Melanocyte of skin (primary cell): ENCODE results near the genes RFX6, ROS1, DCBLD1, ASF1A and MCM9.

GRCh38 chr6:116876812-116877433, at the start of gene RFX6:
TSS of gene RFX6 (plus strand) at chr6:116877242.
- CAGE, long polyA plus RNA, 2 experiments = no peak in any of the 2 experiments

- CAGE, long polyA plus RNA, 2 experiments = no peak in any of the 2 experiments
Measured at GRCh38 chr6:117425862-117426137, at the start of gene ROS1. TSS of gene ROS1 (minus strand) at chr6:117425942.

DNA sequence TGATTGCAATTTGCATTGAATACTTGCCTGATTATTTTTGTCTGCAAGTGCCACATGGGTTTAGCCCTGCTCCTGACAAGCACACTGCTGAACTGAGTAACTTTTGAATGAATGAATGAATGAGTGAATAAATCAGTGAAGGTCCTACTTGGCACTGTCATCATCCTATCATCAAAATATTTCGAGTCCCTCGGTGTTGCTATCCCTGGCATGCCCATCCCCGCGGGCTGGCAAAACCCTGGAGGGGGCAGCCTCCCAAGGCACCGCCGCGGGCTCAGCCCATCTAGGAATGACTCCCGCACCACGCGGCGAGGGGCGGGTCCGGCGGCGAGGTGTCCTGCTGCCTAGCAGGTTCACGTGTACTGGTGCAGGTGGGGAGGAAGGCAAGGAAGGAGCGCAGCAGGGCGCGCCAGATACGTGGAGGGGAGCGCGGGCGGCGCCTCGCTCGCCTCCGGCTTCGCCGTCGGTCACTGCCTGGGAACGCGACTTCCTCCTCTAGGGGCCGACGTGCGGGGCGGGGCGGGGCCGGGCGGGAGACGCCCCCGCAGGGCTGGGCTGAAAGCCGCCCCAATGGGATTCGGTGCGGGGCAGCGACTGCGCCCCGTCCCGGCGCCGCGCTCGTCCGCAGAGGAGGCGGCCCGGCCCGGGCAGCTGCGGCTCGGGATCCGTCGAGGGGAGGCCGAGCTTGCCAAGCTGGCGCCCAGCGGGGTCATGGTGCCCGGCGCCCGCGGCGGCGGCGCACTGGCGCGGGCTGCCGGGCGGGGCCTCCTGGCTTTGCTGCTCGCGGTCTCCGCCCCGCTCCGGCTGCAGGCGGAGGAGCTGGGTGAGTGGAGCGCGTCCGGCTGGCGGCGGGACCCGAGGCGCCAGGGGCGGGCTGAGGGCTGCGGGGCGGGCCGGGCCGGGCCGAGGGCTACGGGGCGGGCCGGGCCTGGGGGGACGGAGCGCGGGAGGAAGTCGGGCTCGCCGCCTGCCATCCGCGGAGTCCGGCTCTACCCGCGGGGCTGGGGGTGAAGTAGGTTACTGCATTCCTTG, at the start of gene DCBLD1:
Gene DCBLD1, plus strand, starts transcription at position 604 of the 1,032 bp plus-strand sequence.
- CAGE, long polyA plus RNA, 2 experiments = no peak in any of the 2 experiments

DNA sequence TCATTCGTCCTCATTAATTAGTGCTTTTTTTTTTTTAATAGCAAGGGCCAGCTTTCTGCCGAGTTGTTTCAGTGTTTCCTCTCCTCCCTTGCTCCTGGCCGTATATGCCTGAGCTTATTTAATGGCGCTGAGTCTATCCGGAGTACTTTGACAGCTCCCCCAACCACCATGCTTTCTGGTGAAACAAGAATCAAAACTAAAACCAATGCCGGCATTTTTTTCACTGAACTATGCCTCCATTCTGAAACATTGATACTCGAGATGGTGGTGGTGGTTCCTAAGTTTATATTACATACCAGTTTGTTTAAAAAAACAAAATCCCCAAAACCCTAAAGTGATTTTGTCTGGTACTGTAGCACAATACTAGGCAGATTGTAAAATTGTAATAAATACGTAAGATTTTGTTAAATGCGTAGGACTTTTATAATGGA, 1.2 kb downstream of the DCBLD1 start:
- CAGE, long polyA plus RNA, 2 experiments = no peak in any of the 2 experiments

DNA sequence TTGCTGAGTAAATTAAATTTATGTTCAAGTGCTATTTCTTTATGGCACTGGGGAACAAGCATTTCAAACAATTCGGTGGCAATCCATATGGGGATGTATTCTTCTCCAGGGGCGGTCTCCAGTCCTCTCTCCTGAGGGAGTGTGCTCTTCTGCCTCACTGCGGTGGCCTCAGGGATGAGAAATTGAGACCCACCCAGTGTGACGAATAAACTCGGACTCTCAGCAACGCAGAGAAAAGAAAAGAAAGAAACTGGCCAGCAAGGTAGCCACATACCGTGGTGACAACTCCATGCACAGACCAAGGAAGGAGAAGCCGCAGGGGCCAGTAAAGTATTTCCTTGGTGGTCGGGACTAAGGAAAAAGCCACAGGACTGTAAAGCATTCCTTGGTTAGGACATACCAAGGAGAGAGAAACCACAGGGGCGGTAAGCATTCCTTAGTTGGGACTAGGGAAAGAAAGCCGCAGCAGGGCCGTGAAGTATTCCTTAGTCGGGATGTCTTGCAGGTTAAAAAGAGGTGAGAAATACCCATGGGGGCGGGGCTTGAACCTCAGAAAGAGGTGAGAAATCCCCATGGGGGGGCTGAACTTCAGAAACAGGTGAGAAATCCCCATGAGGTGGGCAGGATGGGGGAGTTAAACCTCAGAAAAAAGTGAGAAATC, 13.6 kb upstream of the GOPC start:
- CAGE, long polyA plus RNA, 2 experiments = no peak in any of the 2 experiments

- CAGE, long polyA plus RNA, 2 experiments = no peak in any of the 2 experiments
Measured at GRCh38 chr6:117908376-117908869, 1.4 kb downstream of the SLC35F1 start.

DNA sequence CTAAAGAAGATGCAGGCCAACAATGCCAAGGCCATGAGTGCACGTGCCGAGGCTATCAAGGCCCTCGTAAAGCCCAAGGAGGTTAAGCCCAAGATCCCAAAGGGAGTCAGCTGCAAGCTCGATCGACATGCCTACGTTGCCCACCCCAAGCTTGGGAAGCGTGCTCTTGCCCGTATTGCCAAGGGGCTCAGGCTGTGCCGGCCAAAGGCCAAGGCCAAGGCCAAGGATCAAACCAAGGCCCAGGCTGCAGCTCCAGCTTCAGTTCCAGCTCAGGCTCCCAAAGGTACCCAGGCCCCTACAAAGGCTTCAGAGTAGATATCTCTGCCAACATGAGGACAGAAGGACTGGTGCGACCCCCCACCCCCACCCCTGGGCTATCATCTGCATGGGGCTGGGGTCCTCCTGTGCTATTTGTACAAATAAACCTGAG, 92.1 kb downstream of the SLC35F1 start:
- CAGE, long polyA plus RNA, 2 experiments = no peak in any of the 2 experiments

DNA sequence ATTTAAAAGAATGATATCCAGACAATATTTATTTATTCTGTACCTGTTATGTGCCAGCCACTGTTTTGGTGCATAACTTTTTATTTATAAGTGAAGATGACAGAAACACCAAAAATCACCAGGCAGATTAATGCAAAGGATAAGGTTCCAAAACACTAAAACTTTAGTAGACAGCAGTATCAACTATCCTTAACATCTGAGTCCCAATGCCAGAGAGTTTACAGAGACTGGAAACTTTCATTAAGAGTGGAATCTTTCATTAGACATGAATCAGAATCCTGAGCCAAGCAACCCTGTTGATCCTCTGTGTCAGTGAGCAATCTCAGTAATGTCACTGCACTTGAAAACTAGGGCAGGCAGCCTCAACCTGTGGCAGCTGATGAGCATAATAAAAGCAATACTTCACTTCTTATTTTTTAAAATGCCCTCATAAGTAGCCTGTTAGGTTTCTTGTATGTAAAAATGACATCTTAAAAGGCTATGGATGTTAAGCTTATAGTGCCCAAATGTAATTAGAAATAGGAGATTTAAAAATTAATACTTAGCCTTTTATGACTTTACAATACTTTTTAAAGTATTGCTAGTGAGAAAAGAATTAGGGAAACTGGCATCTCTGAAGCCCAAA, 252.7 kb upstream of the PLN start:
- CAGE, long polyA plus RNA, 2 experiments = no peak in any of the 2 experiments

DNA sequence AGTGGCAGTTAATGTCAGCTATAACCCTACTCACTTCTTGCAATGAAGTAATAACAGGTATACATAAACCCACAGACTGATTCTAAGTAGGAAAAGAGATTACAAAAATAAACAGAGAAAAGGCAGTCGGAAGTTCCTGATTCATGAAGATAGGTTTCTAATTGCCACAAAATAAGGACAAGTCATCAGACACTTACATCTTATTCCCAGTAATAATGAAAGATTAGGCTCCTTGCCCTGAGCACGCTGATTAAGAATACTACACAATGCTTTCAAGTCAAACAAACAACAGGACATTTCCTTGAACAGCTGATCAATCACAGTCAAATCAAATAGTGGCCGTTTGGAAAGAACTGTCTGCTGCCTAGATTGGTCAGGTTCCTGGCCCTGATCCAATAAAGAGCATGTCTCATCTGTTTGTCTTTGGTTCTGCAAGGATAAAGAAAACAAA, 79.2 kb upstream of the PLN start:
- CAGE, long polyA plus RNA, 2 experiments = no peak in any of the 2 experiments

DNA sequence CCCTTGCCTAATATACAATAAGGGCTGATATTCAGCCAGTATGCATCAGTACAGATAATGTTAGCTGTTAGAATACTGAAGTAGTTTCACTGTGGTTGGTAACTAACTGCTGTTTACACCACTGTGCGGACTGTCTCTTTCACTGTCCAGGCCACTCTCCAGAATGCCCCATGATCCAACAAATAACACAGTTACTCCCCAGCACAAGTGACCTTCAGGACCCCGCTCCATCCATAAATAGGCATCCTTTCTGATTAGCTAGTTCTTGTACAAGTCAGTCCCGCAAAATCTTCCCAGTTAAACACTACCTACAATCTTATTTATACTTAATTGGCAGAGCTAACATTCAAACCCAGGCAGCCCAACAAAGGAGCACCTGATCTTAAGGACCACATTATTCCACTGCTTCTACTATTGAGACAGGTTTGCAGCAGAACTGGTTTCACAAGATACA, 21.9 kb upstream of the PLN start:
- CAGE, long polyA plus RNA, 2 experiments = no peak in any of the 2 experiments

GRCh38 chr6:118552803-118553122, 4.7 kb downstream of the PLN start:
- CAGE, long polyA plus RNA, 2 experiments = no peak in any of the 2 experiments

- CAGE, long polyA plus RNA, 2 experiments = no peak in any of the 2 experiments
Measured at GRCh38 chr6:118651881-118652173, 436 bp upstream of the CEP85L start.

DNA sequence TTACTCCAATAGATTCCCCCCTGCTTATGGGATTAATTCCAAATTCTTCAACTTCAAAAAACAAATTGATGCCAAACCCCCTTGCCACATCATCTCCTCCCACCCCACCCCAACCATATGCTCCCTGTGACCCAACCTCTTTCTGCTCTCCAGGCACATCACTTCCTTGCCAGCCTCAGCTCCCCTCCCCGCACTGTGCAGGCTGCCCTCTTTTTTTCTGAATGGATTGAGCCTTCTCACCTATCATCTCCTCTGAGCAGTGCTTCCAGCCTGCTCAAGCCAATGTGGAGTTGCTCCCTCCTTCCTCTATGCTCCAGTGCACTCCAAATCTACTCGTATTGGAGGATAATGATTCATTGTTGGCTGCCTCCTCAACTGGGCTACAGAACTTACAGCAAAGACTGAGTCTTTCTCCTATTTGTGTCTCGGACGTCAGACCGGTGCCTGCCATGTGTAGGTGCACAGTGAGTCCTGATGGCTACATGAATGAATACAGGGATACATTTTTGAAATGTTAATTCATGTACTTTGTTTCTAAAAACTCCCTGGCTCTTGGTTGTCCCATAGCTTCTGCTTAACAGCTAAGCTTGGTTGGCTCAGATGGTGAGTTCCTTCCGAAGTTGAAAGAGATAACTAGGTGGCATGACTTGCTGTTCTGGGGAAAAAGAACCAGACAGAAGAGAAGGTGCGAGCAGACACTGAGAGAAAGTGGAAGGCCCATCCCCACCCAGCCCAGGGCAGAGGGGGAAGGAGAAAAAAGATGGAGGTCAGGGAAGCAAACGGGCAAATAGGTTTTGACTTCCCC, 93.3 kb upstream of the CEP85L start:
- CAGE, long polyA plus RNA, 2 experiments = no peak in any of the 2 experiments

GRCh38 chr6:118893504-118894450, at the start of gene ASF1A:
TSS of gene ASF1A (plus strand) at chr6:118894152.
- CAGE, long polyA plus RNA, 2 experiments = start-site peak on the plus strand in 1 of 2 experiments, at chr6:118894194-118894352 at its widest, 39 to 76 reads per replicate

GRCh38 chr6:118899403-118900096, 5.6 kb downstream of the ASF1A start:
- CAGE, long polyA plus RNA, 2 experiments = no peak in any of the 2 experiments

DNA sequence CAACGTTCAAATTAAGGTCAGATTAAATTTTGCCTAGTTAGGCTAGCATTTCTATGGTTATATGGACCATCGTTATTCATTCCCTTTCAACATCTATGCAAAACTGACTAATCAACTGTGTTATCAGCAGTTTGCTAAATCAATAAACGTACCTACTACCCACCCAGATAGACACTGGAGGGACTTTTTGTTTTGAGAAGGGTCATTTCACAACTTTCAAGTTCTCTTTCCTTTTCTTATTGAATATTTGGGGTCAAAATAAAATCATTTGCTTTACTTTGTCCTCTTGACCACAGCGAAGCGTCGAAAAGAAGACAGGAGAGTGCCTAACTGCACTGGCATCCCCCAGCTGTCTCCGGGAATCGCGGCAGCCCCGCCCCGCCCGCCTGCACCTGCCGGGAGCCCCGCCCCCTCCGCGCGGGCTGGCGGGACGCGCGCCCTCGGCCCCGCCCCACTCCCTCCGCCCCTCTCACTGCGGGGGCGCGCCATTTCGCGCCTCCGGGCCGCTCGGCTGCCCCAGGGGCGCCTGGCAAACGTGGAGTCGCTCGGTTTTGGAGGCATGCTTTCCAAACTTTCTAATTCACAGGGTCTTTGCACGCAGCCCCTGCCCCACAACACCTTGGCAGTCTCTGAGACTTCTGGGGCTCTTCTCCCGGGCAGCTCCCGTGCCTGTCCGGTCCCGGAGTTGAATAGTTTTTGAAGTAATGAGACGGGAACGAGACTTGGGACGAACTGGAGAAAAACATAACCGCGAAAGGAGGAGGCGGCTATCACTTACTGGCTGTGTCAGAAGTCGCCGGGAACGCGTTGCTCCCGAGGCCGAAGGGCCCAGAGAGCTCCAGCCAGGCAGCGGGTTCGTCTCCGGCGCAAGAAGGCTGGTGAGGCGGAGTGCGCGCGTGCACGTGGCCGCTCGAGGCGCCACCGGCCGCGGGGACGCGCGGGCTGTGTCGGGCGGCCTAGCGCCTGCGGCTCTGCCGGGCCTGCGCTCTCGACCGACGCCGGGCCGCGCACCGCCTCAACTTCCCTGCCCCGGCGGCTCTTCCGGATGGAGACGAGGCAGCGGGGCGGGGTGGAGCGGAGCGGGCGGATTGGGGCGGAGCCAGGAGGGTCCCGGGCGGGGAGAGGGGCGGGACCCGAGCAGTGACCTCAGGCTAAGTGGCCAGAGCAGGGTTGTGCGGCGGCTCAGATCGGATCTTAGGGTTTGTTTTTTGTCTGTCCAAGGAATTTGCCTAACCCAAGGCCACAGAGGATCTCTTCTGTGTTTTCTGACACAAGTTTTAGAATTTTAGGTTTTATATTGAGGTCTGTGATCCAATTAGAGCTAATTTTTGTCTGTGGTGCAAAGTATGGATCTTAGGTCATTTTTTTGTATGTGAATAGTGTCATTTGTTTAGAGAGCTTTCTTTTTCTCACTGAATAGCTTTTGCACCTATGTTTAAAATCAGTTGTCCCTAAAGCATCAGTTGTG, at the start of gene MCM9:
Gene MCM9, minus strand, starts transcription at position 1,047 of the 1,468 bp plus-strand sequence.
- CAGE, long polyA plus RNA, 2 experiments = no peak in any of the 2 experiments

DNA sequence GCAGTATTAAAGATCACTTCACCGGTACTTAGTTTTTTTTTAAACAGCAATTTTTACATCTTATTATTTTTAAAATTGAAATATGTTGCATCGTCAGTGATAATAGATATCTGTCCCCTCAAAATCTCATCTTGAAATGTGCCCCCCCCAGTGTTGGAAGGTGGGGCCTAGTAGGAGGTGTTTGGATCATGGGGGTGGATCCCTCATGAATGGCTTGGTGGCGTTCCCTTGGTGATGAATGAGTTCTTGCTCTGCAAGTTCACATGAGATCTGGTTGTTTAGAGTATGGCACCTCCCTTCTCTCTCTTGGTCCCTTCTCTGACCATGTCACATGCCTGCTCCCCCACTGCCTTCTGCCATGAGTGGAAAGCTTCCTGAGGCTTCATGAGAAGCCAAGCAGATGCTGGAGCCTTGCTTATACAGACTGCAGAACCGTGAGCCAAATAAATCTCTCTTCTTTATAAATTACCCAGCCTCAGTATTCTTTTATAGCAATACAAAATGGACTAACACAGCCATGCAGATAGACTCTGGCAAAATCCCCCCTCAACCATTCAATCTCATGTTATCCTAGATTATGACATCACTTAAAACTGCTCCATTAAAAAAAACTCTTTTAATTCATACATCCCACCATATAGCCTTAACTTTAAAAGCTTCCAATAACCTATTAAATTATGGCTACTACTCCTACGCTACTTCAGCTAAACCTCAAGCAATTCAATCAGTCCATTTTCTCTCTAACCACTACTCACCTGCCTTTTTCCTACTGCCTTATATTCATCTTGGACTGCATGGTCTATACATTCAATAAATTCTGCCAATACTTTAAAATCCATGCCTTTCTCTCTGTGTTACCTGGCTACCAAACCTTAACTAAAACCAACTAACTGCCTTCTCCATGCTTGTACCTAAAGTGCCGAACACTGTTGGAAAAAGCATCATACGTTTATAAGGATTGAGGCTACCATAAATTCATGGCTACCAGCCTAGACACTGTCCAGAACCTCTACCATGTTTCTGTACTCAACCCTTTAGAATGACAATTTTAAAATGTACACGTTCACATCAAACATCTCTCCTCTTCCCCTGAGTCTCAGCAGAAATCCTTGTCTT, 70.7 kb downstream of the MAN1A1 start:
- CAGE, long polyA plus RNA, 2 experiments = no peak in any of the 2 experiments

DNA sequence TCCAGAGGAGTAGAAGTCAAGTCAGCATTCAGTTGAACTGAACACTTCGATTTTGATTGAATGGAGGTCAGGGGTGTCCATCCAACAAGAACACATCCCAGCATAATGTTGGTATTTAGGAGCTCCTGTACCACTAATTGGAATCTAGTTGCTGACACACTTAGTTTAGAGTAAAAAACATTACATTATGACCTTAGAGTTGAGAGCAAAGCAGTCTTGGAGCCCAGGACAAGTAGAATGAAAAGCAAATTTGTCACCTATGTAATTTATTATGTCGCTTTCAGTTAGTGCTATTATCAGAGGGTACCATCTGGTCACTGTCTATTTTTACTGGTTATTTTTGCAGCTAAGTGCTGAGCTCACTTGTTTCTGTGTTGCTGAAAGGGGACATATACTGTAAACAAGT, 148.4 kb upstream of the MAN1A1 start:
- CAGE, long polyA plus RNA, 2 experiments = no peak in any of the 2 experiments

DNA sequence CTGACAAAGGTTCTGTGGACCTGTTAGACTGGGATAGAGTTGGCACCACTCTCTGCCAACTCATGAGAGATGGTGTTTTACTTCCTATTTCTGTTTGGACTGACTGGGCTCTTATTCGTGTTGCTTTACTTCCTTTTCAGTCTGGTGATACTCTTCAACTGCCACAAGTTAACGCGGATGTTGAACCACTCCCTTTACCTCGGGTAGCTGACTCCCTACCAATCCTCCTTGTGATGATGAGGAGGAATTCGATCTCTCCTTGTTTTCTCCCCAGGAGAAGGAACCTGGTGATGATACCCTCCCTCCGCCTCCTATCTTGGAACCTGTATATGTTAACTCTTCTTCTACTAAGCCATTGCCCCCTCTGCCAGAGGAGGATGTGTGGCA, 291.0 kb downstream of the TBC1D32 start:
- CAGE, long polyA plus RNA, 2 experiments = no peak in any of the 2 experiments

DNA sequence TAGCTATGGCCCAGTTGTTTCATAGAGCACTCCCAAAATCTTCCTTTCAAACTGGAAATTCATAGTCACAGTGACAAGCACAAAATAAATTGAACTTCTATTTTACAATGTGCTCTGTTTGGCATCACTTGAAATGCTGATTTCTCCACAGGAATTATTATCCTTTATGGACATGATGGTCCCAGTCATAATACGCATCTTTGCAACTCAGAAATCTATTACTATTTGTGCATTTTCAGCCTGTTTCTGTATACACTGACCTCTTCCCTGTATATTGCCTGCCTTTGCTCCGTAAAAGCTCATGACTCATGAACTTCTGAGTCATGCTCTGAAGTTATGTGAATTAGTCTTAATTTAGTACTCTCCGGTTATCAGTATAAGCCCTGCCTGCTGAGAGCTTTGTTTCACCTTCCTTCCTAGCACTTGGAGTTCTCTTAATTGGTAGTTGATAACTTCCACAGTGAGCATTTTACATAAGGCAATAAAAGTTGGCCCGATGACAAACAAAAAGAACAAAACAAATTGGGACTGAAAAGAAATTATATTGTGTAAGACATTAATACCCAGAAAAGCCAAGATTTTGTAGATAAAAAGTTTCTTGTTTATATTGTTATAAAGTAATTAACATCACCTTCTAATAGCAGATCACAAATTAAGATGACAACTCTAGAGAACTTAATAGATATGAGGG, 231.3 kb downstream of the GJA1 start:
- CAGE, long polyA plus RNA, 2 experiments = no peak in any of the 2 experiments